ENCODE data around the gene SPC24.

DNA sequence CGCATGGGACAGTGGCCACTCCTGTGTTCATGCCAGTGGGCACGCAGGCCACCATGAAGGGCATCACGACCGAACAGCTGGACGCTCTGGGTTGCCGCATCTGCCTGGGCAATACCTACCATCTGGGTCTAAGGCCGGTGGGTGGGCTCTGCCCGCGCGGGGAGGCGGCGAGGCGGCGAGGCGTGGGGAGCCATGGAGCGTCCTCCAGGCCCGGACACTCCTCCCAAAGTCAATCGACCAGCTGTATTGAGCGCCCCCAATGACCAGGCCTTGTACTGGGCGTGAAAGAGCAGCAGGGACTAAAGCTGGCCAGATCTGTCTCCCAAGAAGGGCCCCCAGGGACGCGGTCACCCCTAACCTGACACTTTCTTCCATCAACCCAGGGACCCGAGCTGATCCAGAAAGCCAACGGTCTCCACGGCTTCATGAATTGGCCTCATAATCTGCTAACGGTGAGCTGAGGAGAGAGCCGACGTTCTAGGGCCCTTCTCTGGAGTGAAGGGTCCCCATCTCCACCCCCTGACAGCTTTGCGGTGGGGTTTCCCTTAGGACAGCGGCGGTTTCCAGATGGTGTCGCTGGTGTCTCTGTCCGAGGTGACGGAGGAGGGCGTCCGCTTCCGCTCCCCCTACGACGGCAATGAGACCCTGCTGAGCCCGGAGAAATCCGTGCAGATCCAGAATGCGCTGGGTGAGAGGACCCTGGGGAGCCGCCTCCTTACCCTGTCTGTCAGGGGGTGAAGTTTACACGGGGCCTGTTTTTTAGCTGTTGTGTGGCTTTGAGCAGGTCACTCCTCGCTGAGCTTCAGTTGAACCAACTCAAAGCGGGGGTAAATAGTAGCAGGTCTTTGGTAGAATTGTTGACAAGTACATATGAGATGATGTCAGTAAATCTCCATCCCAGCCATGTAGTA is 583 bp downstream of the QTRT1 start:
- PRO-cap, result no peak

DNA sequence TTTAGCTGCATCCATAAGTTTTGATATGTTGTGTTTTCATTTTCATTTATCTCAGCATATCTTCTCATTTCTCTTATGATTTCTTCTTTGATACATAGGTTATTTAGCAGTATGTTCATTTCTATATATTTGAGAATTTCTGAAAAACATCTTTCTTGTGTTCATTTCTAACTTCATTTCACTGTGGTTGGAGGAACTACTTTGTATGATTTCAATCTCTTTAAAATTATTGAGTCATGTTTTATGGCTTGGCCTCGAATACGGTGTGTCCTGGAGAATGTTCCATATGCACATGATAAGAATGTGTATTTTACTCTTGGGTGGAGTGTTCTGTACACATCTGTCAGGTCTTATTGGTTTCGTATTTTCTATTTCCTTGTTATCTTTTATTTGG is 22.9 kb downstream of the DNM2 start:
- PRO-cap, result no peak

GRCh38 chr19:10796825-10797203 is 39.2 kb downstream of the TMED1 start:
- PRO-cap, result no peak

- PRO-cap, result no peak
These were observed 33.7 kb downstream of the TMED1 start for GRCh38 chr19:10802255-10802793.

GRCh38 chr19:10898464-10899092 is 27.2 kb downstream of the CARM1 start:
- PRO-cap, result no peak

DNA sequence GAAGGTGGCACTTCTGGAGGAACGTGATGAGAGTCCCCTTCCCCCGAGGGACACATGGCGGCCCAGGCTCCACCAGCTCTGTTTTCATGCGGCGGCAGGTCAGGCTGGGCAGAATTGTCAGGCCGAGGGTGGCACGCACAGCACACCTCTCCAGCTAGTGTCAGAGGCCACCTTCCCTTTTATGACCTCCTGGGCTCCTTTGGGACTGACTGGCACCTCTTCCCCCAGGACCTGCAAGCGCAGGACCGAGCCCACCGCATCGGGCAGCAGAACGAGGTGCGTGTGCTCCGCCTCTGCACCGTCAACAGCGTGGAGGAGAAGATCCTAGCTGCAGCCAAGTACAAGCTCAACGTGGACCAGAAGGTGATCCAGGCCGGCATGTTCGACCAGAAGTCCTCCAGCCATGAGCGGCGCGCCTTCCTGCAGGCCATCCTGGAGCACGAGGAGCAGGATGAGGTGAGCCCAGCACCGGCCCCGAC is 56.2 kb upstream of the LDLR start:
- PRO-cap, result no peak

DNA sequence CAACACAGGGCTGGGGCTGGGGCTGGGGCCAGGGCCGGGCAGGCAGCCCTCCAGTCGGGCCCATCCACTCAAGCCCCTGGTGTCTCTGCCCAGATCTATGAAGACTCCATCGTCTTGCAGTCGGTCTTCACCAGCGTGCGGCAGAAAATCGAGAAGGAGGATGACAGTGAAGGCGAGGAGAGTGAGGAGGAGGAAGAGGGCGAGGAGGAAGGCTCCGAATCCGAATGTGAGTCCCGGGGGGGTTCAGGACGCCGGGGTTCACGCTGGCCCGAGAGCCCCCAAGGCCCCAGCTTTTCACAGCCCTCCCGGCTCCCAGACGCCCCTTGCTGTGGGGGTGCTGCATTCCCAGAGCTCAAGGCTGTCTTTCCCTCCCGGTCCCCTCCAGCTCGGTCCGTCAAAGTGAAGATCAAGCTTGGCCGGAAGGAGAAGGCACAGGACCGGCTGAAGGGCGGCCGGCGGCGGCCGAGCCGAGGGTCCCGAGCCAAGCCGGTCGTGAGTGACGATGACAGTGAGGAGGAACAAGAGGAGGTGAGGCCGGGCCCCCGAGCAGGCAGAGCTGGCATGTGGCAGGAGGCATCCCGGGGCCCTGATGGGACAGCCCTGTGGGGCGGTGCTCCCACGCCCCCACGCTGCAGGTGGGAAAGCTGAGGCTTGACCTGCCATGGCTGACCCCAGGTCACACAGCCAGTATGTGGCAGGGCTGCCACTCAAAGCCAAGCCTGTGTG is 29.4 kb upstream of the LDLR start:
- PRO-cap, result no peak

- PRO-cap, result no peak
These were observed 23.0 kb upstream of the LDLR start for GRCh38 chr19:11066210-11066709.

DNA sequence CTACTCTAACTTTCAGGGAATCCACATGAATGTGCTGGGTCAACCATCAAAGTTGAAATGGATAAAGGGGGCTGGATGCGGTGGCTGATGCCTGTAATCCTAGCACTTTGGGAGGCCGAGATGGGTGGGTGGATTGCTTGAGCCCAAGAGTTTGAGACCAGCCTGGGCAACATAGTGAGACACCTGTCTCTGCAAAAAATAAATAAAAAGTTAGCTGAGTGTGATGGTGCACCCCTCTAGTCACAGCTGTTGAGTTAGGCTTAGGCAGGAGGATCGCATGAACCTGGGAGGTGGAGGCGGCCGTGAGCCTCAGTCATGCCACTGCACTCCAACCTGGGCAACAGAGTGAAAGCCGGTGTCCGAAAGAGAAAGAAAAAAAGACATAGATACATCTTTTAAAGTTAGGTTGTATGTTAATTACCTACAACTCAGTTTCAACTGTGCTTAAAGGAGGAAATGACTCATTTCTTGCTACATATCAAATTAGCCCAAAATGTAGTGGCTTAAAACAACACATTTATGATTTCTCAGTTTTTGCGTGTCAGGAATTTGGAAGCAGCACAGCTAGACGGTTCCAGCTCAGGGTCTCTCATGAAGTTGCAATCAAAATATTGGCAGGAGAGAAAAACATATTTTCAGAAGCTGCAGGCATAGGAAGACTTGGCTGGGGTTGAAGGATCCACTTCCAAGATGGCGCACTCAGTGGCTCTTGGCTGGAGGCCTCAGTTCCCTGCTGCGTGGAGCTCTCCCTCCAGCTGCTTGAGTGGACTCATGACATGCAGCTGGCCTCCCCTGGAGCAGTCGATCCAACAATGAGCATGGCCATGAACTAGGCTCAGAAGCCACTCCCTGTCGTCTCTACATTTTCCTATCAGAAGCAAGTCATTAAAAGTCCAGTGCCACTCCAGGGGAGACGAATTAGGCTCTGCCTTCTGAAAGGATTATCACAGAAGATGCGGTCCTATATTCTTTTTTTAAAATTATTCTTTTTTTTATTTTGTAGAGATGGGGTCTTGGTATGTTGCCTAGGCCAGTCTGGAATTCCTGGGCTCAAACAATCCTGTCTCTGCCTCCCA is 7.0 kb downstream of the LDLR start:
- PRO-cap, result bidirectional peak, plus-strand start at position 530 of the sequence, minus-strand start at position 440 of the sequence

DNA sequence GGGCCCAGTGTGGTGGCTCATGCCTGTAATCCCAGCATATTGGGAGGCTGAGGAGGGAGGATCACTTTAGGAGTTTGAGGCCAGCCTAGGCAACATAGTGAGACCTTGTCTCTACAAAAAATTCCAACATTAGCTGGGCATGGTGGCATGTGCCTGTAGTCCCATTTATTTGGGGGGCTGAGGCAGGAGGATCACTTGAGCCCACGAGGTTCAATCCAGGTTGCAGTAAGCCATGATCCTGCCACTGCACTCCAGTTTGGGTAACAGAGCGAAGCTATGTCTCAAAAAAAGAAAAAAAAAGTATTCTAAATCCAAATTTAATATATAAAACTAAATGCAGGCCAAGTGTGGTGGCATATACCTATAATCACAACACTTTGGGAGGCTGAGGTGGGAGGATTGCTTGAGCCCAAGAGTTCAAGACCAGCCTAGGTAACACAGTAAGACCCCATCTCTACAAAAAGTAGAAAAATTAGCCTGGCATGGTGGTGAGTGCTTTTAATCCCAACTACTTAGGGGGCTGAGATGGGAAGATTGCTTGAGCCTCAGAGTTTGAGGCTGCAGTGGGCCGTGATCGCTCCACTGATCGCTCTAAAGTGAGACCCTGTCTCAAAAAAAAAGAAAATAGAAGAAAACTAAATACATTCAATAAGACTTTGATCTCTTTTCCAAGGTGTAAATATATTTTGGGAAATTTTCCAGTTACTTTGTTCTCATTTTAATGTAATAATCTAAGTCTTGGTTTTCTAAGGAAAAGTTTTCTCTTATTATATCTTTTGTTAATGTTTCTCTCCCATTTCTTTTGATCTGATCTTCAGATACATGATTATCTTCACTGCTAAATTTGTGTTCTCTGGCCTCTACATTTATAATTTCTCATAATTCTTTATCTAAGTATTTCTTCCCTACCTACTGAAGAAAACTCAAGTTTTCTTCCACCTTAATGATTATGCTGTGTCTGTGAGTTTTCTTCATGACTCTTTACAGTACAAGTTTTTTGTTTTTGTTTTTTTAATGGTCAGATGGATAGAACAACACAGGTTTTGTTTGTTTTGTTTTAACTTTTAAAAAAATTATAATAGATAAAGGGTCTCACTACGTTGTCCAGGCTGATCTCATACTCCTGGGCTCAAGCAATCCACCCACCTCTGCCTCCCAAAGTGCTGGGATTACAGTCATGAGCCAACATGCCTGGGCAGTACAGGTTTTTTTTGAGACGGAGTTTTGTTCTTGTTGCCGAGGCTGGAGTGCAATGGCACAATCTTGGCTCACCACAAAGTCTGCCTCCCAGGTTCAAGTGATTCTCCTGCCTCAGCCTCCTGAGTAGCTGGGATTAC is 9.6 kb downstream of the LDLR start:
- PRO-cap, result no peak

- PRO-cap, result no peak
These were observed 13.1 kb downstream of the SPC24 start for GRCh38 chr19:11142211-11143056.

- PRO-cap, result bidirectional peak, plus-strand start at chr19:11156025, minus-strand start at chr19:11155973
These were observed at the start of gene SPC24 for GRCh38 chr19:11155351-11156344. Gene SPC24 (minus strand): TSS chr19:11155782.

DNA sequence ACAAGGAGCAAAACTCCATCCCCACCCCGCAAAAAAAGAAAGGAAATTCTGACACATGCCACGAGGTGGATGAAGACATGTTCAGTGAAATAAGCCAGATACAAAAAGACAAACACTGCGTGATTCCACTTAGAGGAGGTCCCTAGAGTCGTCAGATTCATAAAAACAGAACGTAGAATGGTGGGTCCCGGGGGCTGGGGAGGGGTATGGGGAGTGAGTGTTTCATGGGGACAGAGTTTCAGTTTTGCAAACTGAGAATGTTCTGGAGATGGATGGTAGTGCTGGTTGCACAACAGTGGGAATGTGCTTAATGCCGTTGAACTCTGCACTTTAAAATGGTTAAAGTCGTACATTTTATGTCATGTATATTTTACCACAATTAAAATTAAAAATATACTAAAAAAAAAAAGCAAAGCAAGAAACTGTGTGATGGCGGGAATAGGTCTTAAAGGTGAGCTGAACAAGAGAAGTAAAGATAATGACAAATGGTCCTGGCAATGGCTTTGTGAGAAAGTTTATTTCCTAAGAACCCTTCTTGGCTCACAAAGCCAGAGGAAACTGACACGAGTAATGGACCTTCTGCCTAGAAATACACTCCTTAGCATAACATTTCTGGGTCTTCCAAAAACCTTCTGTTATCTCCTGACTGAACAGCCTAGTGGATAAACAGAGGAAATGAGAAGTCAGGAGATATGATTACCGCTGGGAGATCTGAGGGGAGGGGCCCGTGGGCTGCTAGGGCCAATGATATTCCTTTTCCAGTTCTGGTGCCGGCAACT is 4.2 kb upstream of the SPC24 start:
- PRO-cap, result no peak

DNA sequence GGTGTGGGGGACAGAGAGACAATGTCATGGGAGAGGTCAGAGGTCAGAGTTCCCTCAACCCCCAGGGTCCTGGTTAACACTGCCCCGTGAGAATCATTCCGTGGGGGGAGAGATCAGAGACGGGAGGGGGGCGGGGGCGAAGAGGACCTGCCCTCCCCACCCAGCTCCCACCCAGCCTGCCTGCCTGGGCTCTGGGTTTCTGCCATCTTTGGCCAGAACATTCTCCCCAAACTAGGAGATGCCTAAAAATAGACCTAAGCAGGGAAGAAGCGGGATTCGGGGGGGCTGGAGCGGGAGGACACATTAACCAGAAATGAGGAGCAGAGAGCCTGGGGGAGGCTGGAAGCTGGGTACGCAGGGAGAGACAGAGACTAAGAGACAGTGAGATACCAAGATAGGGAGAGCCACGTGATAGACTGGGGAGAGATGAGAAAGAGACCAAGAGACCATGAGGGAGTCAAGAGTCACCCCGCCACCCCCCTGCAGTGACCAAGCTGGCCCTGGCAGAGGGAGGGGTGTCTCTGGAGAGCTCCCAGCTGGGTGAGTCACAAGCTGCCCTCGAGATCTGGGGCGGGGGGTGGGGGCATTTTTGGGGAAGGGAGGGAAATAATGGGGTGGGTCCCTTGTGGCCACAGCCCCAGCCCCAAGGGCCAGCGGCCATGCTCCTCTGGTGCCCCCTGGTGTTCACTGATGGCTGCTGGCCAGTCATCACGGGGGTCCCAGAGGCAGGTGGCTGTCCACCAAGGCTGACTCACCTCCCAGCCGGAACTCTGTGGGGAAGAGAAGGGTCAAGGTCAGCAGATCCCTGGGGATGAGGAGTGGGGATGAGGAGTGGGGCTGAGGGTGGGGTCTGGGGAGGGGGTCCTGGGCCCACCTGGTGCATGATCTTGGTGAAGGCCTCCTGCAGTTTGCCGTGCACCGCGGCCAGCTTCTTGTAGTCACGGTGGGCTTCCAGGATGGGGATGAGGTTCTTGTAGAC is 6.3 kb upstream of the KANK2 start:
- PRO-cap, result no peak

- PRO-cap, result no peak
These were observed 19.5 kb upstream of the KANK2 start for GRCh38 chr19:11216773-11217261.

DNA sequence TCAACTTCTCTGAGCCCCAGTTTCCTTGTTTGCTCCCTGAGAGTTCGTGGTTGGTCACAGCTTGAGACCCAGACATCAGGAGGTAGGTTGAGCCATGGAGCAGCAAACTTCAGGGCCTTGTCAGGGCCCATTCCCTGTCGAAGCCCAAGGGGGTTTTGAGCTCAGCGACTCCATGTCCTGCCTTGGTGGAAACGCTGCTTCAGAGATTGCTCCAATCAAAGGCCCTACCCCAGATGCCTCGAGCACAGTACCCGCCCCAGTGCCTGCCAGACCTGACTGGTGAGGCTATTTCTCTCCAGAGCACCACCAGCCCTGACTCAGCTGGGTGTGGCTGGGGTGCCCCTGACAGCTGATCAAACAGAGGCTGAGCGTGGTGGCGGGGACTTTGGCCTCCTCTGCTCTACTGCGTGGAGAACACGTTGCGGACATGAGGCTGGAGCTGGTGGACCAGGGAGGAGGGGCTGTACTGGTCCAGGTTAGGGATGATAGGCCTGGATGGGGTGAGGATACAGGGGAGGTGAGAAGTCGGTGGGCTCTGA is 3.3 kb upstream of the DOCK6 start:
- PRO-cap, result no peak

GRCh38 chr19:11286454-11286914 is 9.5 kb upstream of the TSPAN16 start:
- PRO-cap, result no peak

- PRO-cap, result bidirectional peak, plus-strand start at chr19:11422384, minus-strand start at chr19:11422174
These were observed 3.3 kb upstream of the RGL3 start for GRCh38 chr19:11422024-11423140.

GRCh38 chr19:11452475-11453033 is 17.1 kb downstream of the PRKCSH start:
- PRO-cap, result no peak

DNA sequence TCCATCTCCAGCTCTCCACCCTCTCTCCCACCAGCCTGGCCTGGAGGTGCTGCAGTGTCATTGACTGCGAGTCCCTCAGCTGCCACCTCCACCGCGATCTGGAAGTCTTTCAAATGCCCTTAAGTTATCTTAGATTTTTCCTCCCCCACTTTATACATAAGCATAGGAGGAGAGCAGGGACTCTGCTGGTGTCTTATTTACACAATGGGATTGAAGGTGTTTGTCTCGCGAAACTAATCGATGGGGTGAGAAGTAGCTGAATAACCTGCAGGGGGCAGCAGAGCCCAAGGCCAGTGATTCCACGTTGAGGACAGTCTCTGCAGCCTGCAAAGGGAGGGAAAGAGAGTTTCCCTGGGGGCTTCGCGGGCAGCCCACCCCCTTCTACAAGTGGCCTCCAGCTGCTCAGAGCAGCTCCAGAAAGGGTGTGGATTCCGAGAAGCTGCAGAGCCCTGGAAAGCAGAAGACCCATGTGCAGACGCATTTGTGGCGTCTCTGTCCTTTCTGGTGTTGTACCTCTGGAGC is 1.3 kb upstream of the ZNF700 start:
- PRO-cap, result no peak

Measured in pulmonary lymph node (tissue), 1 donor.